ENCODE results near the genes ALDOA, ZNF688 and ZNF689.

GRCh38 chr16:30006984-30007472, 3.8 kb downstream of the DOC2A start:
- RRBS = no CpG with 5 or more reads among the region's 18 CpGs

DNA sequence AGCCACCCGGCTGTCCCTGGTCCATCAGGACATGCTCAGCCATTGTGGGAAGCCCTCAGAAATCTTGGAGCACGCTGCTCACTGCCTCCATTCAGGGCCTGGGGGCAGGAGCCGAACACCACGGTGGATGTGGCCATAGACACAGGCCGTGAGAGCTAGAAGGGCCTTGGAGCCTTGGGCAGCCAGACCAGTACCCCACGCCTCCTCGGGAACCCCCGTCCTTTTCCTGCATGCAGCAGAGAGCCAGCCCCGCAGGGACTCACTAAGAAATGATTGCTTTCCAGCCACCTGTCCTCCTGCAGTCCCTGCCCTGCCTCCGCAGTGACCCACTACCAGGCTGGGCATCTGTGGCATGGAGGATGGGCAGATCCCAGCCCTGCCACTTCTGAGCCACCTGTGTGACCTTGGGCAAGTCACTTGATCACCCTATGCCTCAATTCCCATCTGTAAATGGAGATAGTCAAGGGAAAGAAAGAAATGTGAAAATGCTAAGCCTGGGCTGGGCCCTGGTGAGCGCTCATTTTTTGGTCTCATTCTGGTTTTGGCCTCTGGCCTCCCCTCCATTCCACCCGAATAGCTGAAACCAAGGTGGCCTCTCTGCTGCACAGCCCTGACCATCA, 3.2 kb downstream of the DOC2A start:
- RRBS = no CpG with 5 or more reads among the region's 12 CpGs

- RRBS = 14% methylated on average over 2 of the region's 9 CpGs
These were observed 2.2 kb downstream of the ENSG00000285043 start for GRCh38 chr16:30055042-30055649.

- RRBS = no CpG with 5 or more reads among the region's 8 CpGs
These were observed 2.1 kb upstream of the ALDOA start for GRCh38 chr16:30063465-30063843.

DNA sequence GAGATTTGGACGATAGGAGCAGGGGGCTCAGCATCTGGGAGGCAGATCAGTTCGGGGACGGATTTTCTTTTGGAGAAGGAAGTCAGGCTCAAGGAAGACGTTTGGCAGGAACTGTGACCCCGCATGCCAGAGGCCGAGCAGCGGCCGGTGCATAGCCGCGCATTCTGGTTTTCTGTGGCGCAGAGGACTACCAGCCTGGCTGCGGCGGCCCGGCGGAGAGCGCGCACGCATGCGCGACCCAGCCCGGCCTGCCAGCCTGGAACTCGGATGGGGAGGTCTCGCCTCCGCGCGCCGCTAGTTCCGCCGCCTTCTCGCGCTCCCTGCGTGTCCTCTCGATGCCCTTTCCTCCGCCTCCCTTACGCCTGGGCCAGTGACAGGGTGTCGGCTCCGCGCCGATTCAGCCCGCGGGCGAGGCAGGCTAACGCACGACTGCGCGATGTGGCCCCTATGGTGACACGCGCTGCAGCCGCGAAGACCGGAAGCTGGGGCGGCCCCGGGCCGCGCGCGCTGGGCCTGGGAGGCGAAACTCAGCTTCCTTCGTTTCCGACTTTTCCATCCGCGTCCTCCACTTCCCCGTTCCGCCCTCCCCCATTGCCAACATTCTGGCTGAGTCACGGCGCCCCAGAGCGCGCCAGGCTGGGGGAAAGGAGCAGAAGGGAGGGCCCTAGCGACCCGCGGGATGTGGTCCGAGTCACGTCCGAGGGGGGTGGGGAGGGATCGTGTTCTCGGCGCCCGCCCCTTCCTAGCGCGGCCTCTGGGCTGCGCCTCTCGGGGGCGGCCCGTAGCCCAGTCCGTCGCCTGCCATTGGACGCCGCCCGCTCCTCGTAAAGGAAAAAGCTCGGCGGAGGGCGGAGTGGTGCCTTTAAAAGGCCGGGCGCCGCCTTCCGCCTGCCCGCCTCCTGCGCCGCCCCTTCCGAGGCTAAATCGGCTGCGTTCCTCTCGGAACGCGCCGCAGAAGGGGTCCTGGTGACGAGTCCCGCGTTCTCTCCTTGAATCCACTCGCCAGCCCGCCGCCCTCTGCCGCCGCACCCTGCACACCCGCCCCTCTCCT, at the start of gene ALDOA:
Gene ALDOA, plus strand, starts transcription at position 891 of the 1,051 bp plus-strand sequence.
- RRBS = 4% methylated on average over 7 of the region's 116 CpGs

GRCh38 chr16:30092159-30093174, 743 bp upstream of the TBX6 start:
- RRBS = 3% methylated on average over 8 of the region's 38 CpGs

- RRBS = no CpG with 5 or more reads among the region's 17 CpGs
These were observed 3.6 kb upstream of the GDPD3 start for GRCh38 chr16:30116634-30117569.

GRCh38 chr16:30182690-30182961, 776 bp upstream of the CORO1A start:
- RRBS = no CpG with 5 or more reads among the region's 10 CpGs

DNA sequence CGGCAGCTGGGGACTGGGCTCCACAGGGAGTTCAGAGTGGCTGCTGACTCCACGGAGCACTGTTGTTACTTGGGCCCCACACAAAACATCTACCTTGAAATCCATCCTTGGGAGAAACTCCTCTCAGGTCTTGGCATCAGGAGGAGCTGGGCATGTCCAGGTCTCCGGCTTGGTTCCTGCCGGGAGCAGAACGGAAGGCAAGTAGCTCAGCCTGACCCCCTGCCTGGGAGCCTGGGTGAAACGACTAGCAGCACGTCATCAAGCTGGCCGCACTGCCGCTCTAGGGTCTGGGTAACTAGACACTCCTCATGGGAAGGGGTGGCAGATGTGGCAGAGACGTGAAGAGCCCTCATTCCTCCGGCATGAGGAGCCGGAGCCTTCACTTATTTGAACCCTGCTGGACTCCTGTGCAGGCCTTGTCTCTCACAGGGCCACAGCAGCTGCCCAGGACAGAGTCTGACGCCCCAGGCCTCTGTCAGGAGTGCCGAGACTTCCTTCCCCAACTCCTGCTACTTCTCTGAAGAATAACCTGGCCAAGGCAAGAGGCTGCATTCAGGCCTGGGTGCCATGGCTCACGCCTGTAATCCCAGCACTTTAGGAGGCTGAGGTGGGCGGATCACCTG, 7.5 kb downstream of the CD2BP2 start:
- RRBS = no CpG with 5 or more reads among the region's 16 CpGs

DNA sequence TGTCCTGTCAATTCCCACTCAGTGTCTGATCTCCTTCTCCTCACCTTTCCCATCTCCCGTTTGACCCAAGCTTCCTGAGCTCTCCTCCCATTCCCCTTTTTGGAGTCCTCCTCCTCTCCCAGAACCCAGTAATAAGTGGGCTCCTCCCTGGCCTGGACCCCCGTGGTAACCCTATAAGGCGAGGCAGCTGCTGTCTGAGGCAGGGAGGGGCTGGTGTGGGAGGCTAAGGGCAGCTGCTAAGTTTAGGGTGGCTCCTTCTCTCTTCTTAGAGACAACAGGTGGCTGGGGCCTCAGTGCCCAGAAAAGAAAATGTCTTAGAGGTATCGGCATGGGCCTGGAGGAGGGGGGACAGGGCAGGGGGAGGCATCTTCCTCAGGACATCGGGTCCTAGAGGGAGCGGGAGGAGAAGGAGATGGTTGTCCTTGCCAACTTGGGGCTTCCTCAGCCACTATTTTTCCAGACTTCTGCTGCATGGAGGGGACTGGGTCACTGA, 1.8 kb upstream of the TBC1D10B start:
- RRBS = no CpG with 5 or more reads among the region's 6 CpGs

GRCh38 chr16:30372805-30373181, 1.8 kb upstream of the MYL11 start:
- RRBS = no CpG with 5 or more reads among the region's 7 CpGs

GRCh38 chr16:30381229-30382393, 750 bp downstream of the SEPTIN1 start:
- RRBS = 29% methylated on average over 9 of the region's 19 CpGs

DNA sequence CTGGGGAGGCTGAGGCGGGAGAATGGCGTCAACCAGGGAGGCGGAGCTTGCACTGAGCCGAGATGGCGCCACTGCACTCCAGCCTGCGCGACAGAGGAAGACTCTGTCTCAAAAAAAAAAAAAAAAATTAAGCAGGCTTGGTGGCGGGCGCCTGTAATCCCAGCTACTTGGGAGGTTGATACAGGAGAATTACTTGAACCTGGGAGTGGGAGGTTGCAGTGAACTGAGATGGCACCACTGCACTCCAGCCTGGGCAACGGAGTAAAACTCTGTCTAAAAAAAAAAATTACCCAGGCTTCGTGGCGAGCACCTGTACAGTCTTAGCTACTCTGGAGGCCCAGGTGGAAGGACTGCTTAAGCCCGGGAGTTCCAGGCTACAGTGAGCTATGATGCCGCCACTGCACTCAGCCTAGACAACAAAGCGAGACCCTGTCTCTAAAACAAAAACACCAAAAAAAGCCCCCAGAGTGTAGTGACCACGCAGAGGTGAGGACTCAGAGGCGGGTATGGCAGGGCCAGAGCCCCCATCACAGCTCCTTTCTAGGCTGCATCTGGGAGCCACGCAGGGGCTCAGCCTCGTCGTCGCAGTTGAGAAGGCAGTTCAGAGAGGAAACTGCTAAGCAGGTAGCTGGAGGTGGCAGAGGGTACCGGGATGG, 1.0 kb downstream of the ZNF764 start:
- RRBS = no CpG with 5 or more reads among the region's 22 CpGs

- RRBS = 5% methylated on average over 17 of the region's 86 CpGs
These were observed at the start of gene ZNF688 for GRCh38 chr16:30571314-30572489. Gene ZNF688, minus strand, starts transcription at chr16:30571714.

DNA sequence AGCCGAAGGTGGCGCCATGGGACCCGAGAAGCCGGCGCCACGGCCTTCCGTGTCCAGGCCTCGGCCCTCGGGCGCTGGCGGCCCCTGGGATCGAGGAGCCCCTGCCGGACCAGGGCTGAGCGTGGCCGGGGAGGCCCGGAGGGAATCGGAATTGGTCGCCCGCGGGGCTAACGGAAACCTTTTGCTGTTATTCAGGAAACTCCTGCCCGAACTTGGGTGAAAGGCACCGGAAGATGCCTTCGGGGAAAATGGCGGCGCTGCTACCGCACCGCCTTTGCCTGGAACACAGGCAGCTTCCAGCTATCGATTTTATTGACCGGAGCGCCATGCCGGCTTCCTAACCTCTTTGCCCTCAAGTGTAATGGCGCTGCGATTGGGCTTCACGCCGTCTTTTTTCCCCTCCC, at the start of gene ZNF689:
Gene ZNF689, minus strand, starts transcription at position 366 of the 404 bp plus-strand sequence.
- RRBS = 4% methylated on average over 21 of the region's 36 CpGs

DNA sequence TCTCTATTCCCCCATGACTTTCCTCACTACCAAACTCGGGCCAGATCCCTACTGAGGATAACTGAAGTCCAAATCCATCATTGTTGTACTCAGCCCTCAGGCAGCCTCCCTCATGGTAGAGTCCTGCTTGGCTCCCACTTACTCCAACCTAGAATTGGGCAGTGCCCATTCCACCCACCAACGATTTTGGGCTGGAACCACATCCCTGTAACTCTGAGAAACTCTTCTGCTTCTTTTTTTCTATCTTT, 1.2 kb downstream of the PRR14 start:
- RRBS = no CpG with 5 or more reads among the region's 2 CpGs

DNA sequence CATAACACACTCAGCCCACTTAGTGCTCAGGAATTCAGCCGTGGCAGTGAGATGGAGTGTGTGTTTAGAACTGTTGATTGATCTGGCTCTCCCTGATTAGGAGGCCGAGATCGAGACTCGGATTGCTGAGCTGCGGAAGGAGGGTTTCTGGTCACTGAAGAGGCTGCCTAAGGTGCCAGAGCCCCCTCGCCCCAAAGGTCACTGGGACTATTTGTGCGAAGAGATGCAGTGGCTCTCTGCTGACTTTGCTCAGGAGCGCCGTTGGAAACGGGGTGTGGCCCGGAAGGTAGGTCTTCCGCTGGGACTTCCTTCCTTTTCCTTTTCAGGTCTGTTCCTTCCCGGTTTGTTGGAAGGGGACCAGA, 8.1 kb downstream of the SRCAP start:
- RRBS = 100% methylated on average over 1 of the region's 13 CpGs

- RRBS = no CpG with 5 or more reads among the region's 7 CpGs
These were observed 11.8 kb downstream of the SRCAP start for GRCh38 chr16:30710670-30711177.

DNA sequence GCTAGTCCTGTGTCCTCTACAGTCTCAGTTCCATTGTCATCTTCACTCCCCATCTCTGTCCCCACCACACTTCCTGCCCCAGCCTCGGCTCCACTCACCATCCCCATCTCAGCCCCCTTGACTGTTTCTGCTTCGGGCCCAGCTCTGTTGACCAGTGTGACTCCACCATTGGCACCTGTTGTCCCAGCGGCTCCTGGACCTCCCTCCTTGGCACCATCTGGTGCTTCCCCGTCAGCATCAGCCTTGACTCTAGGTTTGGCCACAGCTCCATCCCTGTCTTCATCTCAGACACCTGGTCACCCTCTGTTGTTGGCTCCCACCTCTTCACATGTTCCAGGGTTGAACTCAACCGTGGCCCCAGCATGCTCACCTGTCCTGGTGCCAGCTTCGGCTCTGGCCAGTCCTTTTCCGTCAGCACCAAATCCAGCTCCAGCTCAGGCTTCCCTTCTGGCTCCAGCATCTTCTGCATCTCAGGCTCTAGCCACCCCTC, 16.7 kb upstream of the TMEM265 start:
- RRBS = no CpG with 5 or more reads among the region's 7 CpGs

GRCh38 chr16:30743757-30744015, 3.2 kb downstream of the TMEM265 start:
- RRBS = no CpG with 5 or more reads among the region's 11 CpGs